Subcutaneous preadipocyte (primary cell): ENCODE measurements around a stretch of chr15.

- CAGE, long polyA plus RNA = no peak
Observed at GRCh38 chr15:84616269-84616482, 15.4 kb downstream of the ZSCAN2 start.

- CAGE, long polyA plus RNA = no peak
Observed at GRCh38 chr15:84660166-84660718, 2.2 kb upstream of the NMB start.

DNA sequence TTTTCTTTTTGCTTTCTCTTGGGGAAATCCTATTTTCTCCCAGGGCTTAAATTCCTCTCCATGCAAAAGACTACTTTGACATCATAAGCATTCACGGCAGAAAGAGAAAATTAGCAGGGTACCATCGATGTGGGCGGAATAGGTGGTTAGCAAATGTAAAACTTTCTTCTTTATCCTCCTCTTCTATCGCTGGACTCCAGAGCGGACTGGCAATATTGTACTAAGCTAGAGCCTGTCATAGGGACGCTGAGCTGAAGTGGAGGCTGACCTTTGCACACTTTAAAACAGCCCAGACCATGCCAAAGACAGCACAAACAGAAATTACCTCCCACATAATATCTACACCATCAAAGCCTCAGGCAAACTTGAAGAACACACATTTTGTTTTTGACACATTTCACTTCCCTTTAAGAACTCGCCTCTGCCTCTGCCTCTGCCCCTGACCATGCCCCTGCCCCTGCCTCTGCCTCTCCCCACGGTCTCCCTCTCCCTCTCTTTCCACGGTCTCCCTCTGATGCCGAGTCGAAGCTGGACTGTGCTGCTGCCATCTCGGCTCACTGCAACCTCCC is 13.9 kb upstream of the NMB start:
- CAGE, long polyA plus RNA = no peak

DNA sequence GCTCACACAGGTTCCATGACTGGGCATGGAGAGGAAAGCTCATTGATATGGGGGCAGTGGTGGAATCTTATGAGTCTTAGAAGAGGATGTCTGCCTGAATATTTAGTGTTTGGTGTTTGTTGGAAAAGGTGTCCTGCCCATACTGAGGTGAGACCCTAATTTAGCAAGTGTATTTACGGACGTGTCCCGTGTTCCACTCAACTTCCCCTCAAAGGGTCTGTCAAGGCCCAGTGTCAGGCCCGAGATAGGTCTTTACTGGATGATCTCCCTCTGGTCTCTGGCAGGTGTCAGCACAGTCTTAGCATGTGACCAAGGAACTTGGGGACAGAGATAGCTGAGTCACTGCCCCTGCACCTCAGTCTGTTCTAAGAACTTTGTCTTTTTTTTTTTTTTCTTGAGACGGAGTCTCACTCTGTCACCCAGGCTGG is 32.2 kb upstream of the ALPK3 start:
- CAGE, long polyA plus RNA = no peak

GRCh38 chr15:84791589-84792173 is 25.5 kb upstream of the ALPK3 start:
- CAGE, long polyA plus RNA = no peak

DNA sequence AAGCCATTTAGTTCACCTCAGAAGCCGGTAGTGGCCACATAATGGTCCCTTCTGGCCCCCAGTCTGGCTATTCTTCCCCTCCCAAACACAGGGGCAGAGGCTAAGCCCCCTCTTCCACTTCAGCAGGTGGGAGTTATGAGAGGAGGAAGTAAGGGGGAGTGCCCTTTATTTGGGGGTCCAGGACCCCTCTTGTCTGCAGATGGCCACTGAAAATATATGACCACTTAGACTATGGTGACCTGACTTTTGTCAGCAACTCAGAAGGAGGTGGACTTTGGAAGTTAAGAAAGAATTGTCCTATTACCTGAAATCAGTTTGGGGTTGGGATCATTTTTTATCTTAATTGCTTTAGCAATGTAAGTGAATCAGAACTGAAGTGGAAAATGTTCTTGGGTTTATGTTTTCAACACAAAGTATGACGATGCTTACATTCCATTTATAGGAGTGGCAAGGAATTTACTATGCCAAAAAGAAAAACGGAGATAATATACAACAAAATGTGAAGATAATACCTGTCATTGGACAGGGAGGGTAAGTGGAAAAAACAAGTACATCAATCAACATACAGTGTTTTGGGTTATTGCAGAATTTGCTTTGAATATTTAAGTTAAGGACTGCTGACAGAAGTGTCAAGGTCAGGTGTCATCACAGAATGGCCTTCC is 116.0 kb downstream of the PDE8A start:
- CAGE, long polyA plus RNA = no peak

DNA sequence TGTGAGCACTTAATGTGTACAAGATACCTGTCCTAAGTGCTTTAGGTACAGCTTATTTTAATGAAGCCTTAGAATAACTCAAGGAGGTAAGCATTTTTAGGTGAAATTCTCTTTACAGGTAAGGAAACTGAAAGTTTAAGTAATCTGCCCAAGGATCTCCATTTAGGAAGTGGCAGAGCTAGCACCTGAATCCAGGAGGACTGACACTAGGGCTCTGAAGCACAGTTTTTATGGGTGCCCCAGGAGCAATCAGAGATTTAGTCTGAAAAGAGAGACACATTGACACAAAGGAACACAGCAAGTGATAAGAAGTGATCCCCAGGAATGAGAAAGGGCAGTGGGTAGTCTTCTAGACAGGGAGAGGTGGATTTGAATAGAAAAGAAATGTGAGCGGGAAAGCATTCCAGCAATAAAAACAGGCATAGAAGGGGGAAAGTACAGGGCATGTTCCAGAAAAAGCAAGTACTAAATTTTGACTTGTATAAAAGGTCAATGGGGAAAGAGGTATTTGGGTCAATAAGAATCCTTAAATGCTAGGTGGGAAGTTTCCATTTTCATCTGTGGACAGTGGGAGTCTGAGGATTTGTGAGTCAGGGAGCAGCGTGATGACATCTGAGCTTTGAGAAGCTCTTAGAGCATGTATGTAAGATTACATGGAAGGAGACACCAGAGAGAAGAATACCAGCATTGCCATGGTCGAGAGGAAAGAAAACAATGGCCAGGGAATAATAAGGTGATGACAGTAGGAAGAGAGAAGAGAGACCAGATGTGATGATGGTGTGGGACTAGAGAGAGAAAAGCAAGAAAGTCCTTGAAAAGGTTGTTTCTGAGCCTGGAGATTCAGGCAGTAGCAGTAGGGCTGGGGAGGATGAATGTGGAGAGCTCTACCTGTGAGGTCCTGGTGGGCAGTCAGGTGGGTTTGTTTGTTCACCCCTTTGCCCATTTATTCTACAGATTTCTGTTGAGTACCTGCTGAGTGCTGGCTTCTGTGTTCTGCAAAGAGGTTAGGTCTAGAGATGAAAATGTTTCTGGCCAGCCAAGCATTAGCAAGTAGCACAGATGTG is 119.7 kb downstream of the PDE8A start:
- CAGE, long polyA plus RNA = no peak

- CAGE, long polyA plus RNA = no peak
Observed at GRCh38 chr15:85108071-85108824, 126.6 kb downstream of the PDE8A start.

DNA sequence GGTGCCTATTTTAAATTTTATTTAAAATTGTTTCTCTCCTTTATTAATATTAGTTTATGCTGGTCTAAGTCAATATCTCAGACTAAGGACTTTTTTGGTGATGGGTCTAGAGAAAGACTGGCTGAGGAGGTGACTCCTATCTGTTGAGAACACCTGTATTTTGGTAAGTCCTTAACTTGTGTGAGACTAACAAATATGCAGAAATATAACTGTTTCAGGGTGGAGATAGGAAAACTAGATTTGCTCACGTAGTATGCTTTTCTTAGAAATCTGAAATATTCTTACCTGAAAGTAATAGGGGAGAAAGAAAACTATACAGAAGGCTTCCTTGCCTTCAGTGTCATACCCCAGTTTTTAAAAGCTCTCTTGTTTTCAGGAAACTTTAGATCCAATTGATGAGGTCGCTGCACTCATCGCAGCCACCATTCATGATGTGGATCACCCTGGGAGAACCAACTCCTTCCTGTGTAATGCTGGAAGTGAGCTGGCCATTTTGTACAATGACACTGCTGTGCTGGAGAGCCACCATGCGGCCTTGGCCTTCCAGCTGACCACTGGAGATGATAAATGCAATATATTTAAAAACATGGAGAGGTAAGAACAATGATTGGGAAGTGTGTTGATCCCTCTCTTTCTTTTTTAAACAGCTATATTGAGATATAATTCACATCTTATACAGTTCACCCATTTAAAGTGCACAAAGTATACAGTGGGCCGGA is 138.9 kb downstream of the PDE8A start:
- CAGE, long polyA plus RNA = no peak

- CAGE, long polyA plus RNA = no peak
Observed at GRCh38 chr15:85347667-85348007, 32.8 kb upstream of the AKAP13 start.

GRCh38 chr15:85407939-85408871 is 27.8 kb downstream of the AKAP13 start:
- CAGE, long polyA plus RNA = no peak

- CAGE, long polyA plus RNA = no peak
Observed at GRCh38 chr15:85456928-85457382, 76.6 kb downstream of the AKAP13 start.

- CAGE, long polyA plus RNA = no peak
Observed at GRCh38 chr15:85563036-85563853, 182.8 kb downstream of the AKAP13 start.

DNA sequence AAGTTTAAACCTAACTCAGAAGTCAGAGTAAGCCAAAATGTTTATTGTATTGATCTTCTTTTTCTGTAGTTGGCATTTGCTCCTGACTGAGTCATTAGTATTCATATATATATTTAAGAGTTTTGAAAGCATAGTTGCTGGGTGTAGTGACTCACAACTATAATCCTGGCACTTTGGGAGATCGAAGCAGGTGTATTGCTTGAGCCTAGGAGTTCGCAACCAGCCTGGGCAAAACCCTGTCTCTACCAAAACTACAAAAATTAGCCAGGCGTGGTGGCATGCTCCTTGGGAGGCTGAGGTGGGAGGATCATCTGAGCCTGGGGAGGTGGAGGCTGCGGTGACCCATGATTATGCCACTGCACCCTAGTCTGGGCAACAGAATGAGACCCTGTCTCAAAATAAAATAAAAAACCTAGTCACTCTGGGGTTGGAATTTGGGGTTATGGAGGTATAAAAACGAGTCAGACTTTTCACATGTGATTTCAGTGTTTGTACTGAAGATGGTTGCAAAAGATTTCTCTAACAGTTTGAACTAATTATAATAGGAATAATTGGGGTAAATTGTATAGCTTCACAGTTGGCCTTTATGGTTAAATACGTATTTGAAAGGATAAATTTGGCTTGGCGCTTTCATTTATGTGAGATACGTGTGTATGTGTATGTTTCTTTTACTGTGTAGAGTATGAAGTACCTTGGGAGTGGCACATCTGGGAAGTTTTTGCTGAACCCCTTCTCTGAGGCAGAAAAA is 198.4 kb downstream of the KLHL25 start:
- CAGE, long polyA plus RNA = no peak

DNA sequence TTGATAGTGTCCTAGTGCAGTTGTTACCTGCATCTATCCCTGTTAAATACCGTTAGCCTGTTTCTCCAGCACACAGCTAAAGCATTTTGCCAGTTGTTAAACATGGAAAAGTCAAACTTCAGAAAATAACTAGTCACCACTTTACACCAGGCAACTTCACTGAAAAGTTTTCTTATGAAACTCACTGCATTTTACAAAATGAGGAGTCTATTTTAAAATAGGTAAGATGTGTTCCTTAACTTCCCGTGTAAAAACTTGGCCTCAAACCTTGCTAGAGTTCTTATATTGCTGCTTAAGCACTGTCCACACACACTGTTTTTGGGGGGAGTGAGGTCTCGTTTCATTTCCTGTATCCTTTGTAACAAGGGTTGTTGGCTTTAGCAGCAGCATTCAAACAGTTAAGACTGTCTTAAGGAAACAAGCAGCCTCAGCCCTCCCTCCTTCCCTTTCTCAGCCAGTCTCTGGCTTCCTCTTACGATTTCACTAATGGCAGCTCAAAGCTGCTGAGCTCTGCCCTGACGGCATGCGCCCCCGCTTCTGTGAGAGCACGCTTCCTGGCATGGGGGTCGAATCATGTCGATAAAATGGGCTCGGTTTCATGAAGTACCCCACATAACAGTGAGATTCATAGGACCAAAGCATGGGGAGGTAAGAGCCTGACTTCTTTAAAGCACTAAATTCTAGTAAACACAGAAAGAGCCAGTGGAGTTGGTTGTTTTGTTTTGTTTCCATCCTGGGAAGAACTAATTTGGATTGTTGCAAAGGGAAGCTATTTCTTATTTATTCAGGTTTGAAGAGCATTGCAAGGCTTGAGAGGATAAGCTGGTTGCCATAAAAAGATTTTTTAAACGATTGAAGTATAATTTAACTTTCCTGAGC is 105.0 kb downstream of the KLHL25 start:
- CAGE, long polyA plus RNA = no peak

GRCh38 chr15:85702218-85702876 is 92.4 kb downstream of the KLHL25 start:
- CAGE, long polyA plus RNA = no peak

DNA sequence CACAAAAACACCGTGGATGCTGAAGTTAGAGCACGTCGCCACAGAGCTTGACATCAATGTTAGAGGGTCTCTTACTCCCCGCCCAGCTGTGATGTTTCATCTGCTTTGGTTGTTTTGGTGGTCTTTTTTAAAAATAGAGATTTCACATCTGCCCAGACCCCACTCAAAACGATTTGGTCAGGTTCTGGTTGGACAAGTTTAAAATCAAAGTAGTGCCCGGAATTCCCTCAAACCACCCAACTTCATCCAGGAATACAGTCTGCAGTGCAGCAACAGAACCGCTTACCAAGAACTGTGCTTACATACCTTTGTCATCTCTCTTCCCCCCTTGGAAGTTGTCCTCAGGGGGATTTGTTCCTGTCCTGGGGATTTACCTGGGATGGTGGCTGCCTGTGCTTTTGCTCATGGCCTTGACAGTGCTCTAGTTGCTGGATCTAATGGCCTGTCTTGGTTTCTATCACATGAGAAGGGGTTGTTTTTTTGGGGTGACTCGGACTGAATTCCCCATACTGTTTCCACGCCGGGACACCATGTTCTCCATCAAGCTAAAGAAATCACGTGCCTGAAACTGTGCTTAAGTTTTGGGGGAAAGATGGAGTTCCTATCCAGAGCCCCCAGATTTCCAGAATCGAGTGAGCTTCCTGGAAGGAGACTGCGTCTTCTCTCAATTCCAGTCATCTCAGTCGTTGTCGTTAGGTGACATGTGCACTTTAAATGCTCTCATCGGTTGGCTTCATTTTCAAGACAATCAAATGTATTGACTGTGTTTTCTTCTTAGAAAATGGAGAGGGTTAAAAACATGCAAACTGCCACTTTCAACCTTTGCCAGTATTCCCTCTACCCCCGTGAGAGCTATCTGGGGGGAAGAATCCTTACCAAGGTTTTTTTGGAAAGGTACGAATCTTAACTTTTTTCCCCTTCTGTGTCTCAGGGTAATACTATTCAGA is 47.5 kb downstream of the KLHL25 start:
- CAGE, long polyA plus RNA = no peak

GRCh38 chr15:85760705-85761459 is 33.8 kb downstream of the KLHL25 start:
- CAGE, long polyA plus RNA = no peak

DNA sequence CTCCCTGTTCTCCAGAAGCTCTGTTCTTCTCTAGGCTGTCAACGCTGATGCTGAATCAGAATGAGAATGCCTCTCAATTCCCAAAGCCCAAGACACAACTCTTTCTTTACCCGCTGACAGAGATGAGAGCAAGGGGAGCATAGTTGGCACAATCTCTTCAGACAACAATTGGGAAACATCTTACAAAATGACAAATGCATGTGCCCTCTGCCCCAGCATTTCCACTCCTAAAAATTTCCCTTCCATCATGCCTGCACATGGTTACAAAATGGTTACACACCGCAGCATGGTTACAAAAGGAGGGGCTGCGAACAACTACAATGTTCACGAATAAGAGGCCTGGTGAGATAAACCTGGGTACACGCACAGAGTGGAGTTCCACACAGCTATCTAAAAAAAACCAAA is 14.1 kb downstream of the KLHL25 start:
- CAGE, long polyA plus RNA = no peak

- CAGE, long polyA plus RNA = no peak
Observed at GRCh38 chr15:86769005-86769378, 689.3 kb downstream of the AGBL1 start.